PFSK-1 (cell line): Measurements from ENCODE around the genes PALS2 and GSDME.

DNA sequence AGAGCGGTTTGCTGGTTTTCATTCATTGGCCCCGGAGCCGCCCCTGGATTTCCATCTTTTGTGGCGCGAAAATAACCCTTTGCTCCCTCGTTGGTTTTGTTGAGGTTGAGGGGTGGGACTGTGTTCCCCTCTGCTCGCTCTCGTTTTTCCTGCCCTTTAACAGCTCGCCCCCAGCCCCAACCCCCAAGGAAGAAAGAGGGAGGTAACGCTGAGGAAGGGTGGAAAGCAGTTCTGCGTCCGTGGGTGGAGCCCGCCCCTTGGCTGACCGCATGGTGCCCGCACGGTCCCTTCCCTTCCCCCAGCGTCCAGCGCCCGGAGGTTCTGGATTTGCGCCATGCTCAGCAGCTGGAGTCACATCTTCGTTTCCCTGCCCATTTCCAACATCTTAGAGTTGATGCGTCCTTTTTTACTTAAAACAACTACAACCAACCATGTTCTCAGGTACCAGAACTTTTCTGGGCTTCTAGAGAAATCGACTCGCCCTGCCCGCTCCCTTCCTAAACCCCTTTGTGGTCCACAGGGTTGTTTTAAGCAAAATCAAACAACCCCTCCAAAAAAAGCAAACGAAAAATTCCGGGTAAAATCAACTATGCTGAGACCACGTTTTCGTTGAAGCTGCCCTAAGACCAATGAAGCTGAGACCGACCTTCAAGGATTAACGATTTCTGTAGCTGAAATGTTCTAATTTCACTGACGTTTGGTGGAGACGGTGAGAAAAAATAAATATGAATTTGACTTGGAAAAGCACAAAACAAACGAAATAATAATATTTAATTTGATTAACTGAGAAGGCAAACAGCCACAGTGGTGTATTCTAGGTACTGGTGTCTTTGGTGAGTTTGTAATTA lies 4.4 kb upstream of the IGF2BP3 start:
- RRBS, result no CpG with 5 or more reads among the region's 34 CpGs

- RRBS, result no CpG with 5 or more reads among the region's 5 CpGs
These were observed 92.8 kb upstream of the PALS2 start for GRCh38 chr7:24480428-24480956.

- RRBS, result 1% methylated on average over 29 of the region's 67 CpGs
These were observed at the start of gene PALS2 for GRCh38 chr7:24573074-24573572. Gene PALS2, plus strand, starts transcription at chr7:24573452.

DNA sequence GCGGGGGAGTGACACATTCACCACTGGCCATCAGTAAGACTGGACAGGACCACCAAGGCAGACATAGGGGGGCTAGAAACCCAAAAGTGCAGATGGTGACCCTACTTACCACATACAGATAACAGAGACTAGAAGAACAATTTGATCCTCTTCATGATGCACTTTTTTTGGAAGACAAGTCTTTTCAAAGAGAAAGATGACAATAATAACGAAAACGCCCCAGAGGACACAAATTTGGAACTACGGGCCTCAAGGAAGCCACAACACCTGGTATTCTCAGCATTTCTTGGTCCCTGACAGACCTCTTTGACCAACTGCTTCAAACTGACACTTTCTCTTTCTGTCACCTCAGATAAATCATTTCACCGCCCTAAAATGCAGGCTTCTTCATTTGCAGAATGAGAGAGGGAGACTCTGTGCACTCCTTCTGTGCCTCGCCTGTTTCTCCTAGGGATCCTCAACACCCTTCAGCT lies 41.7 kb downstream of the GSDME start:
- RRBS, result no CpG with 5 or more reads among the region's 6 CpGs

GRCh38 chr7:24741794-24742542 lies 15.3 kb downstream of the GSDME start:
- RRBS, result no CpG with 5 or more reads among the region's 10 CpGs

DNA sequence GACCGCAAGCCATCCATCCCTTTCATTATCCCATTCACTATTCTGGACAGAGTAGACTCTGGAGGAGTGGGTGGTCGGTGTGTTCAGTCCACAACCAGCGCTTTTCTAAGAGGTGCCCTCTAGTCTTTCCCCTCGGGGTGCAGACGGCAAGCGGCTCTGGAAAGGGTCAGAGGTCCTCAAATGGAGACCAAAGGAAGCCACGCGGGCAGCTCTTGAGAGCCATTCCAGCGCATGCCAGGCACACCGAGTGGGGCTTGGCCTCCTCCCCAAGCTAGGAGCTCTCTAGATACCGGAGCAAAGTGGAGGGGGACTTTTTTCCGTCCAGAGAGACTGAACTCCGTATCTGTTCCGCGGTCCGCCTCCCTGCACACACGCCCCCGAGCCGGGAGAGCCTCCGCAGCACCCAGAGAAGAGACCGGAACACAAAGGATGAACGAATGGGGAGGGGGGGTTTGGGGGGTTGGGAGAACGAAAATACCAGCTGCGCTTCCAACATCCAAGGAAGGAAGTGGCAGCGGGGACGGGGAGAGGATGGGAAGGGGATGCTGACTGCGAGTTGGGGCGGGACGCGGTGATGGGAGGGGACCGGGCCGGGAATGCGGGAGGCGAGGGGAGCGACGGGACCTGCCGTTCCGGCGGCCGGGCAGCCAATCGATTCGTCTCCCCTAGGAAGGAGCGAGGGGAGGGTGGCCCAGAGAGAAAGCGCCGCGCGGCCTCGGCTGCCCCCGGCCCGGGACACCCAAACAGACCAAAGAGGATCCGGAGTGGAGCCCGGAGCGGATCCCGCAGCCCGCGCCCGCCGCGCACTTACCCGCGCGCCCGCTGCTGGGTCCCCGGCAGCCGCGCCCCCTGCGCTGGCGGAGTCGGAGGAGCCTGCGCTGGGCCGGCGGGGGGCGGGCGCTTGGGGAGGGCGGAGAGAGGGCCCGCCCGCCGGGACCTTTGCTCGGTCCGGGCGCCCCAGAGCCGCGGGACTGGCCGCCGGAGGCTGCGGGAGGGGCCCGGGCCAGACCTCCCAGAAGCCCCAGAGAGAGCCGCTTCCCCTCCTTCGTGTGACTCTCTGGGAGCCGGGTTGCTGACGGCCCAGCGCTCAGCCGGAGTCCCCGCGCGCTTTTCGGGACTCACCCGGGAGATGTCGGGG lies at the start of gene GSDME:
Gene GSDME (minus strand): TSS at position 880 of the 1,138 bp plus-strand sequence.
- RRBS, result 16% methylated on average over 46 of the region's 99 CpGs

DNA sequence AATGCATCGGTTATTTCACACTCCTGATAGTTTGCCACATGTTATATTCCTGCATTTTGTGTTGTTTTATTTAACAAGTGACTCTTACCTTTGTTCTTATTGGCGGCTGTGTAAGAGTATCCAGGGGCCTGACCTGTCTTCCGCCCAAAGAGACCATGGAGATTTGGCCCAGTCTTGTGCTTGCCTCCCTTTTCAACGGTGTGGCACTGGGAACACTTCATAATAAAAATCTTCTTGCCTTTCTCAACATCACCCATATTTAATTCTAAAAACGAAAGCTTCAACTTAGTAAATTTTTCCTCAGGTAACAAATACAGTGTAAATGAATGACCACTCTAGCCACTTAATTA lies 1.2 kb downstream of the CYCS start:
- RRBS, result no CpG with 5 or more reads among the region's 5 CpGs

DNA sequence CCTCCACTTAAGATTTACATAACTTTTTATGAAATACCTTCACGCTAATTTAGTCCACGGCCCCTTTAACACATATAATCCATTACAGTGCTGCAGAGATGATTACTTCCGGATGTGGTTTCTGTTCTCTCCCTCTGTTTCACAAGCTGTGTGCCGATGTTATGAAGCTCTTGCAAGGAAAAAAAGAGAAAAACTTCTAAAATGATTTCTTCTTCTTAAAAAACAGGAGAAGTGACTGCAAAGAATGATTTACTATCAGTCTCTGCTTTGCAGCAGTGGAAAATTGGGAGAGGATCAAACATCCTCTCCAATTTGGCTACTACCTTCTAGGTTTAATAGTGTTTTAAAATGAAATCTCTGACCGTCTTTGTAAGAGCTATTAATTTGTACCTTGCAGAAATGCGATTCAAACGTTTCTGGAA lies 32.9 kb upstream of the NPVF start:
- RRBS, result no CpG with 5 or more reads among the region's 7 CpGs

DNA sequence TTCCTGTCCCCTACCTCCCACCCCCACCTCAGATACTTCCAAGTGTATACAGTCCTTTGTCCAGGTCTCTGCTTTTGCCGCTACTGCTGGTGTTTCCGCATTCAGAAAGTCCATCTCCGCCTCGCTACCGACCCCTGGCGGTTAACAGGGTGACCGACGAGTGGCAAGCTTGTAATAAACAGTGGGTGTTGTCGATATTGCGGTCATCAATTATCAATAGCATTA lies 340.6 kb upstream of the NPVF start:
- RRBS, result no CpG with 5 or more reads among the region's 10 CpGs

- RRBS, result no CpG with 5 or more reads among the region's 1 CpG
These were observed 351.8 kb upstream of the NPVF start for GRCh38 chr7:25580161-25580360.

- RRBS, result no CpG with 5 or more reads among the region's 39 CpGs
These were observed 374.9 kb upstream of the NPVF start for GRCh38 chr7:25602948-25603874.

DNA sequence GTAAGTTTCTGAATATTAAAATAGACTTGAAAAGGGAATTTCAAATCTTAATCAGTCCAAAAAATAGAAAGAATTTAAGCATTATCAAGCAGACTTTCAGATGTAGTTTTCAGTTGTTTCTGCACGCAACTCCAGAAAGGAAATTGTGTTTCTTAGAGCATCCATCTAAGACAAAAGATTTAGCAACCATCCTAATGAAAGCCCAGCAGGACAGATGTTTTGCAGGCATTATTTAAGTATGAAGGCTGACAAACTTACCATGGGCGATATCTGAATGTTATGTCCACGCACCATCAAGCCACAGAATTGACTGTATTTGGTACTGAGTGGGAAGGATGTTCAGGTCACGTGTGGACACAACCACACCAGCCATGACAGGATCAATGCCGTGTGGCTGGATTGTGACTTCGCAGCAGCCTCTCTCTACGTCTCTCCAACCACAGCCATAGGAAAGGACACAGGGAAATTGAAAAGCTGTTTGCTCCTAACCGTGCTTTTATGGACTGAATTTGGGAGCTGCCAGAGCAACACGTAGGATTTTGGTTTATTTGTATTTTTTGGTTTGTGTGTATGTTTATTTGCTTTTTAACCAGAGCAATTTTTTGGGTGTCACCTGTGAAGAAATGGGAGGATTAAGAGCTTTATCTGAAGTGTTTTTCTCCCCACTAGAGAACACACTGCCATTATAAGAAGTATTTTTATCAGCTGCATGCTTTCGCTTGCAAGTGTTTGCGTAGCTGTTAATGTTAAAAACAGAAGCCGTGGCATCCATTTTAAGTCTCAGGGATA lies 401.3 kb upstream of the NFE2L3 start:
- RRBS, result no CpG with 5 or more reads among the region's 12 CpGs

GRCh38 chr7:25787235-25788023 lies 364.6 kb upstream of the NFE2L3 start:
- RRBS, result no CpG with 5 or more reads among the region's 3 CpGs

DNA sequence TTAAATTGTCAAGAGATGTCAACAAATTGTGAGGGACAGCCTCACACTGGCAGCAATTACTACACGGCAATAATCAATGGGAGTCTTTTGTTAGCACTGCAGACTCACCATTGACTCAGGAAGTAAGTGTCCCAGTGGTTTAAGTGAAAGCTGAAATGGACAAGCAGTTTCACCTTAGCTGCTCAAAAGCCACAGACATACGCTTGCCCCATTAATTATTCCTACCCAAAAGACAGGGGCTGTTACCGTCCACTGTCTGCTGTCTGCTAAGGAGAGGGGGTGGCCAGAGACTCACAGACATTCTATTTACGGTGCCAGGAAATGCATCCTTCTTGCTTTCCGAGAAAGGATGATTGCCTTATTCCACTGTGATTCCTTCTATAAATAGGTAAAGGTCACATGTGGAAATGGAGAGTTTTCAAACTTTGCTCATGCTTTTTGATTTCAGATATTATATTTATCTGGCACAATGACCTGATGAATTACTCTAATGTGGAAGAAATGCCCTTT lies 309.7 kb upstream of the NFE2L3 start:
- RRBS, result no CpG with 5 or more reads among the region's 5 CpGs

- RRBS, result no CpG with 5 or more reads among the region's 7 CpGs
These were observed 212.0 kb upstream of the NFE2L3 start for GRCh38 chr7:25939841-25940495.

DNA sequence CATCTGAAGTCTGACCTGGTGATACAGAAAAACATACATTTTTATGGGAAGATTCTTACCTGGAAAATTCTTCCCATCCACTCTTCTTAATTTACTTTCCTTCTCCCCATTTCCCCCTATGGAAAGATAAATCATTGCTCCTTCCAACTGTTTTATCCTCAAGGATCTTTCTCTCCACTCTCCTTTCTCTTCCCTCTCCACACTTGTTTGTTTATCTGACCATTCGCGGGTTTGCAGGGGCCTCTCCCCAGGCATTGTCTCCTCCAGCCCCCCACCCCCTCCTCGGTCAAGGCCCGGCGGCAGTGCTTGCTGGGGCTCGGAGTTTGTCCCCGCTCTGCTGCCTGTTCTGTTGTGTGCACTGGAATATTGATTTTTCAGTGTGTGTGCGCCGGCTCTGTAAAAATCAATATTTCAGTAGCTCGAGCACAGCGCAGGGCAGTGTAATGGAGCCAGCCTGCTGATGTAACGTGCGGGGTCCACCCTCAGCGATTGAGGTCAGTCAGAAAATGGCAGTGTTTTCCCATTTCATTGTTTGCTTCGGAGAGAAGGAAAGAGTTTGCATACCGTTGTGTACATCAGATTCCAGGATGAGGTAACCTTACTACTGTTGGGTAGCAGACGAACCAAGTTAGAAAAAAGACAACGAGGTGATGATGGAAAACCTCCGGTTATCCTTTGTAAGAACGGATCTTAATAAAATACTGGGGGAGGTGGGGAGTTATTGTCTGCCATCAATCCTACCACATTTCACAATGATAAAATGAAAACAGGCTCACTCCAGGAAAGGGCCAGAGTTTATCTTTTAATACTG lies 199.4 kb upstream of the NFE2L3 start:
- RRBS, result 84% methylated on average over 5 of the region's 20 CpGs

DNA sequence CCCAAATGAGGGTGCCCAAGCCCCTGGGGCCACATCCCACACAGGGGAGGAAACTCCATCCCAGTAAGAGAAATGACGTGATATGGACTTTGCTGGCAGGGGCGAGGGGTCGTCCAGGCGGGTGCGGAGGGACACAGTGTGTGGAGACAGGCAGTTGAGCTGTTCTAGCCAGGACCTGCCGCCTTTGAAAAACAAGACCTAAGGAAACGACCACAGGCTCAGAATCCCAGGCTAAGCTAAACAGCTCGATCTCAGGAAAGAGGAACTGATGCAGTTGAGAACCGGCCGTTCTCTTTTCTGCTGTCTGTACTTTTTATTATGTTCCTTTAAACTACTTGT lies 51.1 kb upstream of the NFE2L3 start:
- RRBS, result no CpG with 5 or more reads among the region's 10 CpGs

- RRBS, result no CpG with 5 or more reads among the region's 7 CpGs
These were observed 21.9 kb downstream of the HNRNPA2B1 start for GRCh38 chr7:26178571-26179187.

GRCh38 chr7:26184057-26185129 lies 16.2 kb downstream of the HNRNPA2B1 start:
- RRBS, result no CpG with 5 or more reads among the region's 6 CpGs